A172 (cell line): ENCODE measurements around a stretch of chr1.

GRCh38 chr1:32333460-32333696 lies 2.7 kb downstream of the MARCKSL1 start:
- RAMPAGE, long total RNA, result no peak

DNA sequence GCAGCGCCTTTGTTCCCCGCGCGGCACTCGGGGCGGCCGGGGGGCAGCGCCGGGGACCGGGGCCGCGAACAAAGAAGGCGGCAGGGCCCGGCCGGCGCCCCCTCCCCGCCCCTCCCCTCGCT lies 512 bp downstream of the MARCKSL1 start:
- RAMPAGE, long total RNA, result no peak

DNA sequence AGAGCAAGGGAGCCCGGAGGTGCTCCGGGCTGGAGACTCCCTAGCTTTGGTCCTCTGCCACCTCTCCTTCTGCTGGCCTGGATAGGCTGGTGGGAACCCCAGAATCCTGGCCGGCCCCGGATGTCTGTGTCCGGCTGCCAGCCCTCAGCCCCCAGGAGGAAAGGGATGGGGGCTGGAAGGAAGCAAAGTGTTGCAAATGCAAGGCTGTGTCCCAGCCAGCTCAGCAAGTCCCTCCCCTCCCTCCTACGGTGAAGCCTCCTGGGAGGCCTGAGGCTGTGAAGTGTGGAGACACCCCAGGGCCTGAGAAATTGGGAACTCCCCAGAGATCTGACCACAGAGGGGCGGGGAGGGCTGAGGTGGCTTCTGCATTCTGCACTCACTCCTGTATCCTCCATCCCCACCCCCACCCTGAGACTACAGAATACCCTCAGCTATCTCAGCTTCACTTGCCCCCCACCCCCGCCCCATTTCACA lies 1.2 kb upstream of the MARCKSL1 start:
- RAMPAGE, long total RNA, result no peak

DNA sequence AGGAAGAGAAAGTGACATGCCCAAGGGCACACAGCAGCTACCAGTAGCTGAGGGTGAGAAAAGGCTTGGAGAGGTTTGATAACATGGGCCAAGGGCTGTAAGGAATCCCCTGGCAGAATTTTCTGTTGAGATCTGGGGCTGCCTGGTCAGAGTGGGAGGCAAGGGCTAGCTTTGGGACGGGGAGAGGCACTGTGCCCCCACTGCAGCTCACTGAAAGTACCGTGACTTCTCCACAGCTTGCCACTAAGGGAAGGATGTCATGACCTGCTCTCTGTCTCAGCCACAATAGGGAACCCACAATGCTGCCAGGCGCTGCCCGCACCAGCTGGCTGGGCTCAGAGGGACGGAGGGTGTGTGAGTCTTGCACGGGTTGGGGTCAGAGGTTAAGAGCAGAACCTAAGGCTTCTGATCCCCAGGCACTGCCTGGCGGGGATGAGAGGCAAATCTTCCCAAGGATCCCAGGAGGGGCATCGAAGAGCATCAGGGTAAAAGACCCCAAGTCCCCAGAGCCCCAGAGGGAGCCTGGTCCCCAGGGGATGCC lies 1.8 kb upstream of the MARCKSL1 start:
- RAMPAGE, long total RNA, result no peak

GRCh38 chr1:32355307-32355876 lies 6.9 kb downstream of the FAM229A start:
- RAMPAGE, long total RNA, result no peak

DNA sequence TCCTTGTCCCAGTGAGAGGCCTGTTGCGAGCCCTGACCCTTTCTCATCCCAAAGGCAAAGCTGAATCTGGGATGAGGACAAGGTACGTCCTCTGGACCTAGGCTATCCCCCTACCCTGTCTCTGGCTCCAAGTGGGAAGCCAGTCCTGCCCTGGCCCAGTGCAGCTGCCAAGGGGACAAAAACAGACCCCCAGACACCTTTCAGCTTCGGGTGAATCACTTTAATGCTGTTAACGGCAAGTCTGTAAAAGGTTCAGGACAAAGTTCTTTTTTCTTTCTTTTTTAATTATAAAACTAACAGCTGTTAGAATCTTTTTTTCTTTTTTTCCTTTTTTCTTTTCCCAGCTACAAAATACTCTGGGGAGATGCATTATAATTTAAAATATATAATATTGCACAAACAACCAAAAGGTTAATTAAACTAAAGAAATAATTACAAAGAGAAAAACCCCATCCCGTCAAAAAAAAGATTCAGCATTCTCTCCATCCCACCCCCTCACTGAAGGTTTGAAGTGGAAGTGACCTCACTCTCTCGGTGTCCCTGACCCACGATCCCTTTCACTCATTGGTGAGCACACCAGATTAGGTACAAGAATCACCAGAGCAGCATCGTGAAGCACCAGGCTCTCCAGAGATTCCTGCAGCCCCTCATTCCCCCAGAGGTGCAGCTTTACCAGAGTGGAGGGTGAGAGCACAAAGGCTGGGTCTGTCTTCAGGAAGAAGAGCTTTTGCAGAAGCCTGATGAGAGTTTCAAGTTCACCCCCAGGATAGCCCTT lies 2.8 kb downstream of the TSSK3 start:
- RAMPAGE, long total RNA, result no peak

DNA sequence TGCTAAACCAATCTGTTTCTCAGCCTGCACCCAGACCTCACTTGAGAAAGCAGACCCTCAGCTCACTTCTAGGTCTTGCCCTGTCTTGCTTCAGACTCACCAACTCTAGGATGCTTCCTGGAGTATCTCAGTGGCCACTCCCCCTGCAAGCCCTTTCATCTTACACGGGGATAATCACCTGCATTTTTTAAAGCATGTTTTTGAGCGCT lies 6.4 kb downstream of the BSDC1 start:
- RAMPAGE, long total RNA, result no peak

- RAMPAGE, long total RNA, result no peak
Observed at GRCh38 chr1:32757047-32757844, 15.6 kb downstream of the KIAA1522 start.

DNA sequence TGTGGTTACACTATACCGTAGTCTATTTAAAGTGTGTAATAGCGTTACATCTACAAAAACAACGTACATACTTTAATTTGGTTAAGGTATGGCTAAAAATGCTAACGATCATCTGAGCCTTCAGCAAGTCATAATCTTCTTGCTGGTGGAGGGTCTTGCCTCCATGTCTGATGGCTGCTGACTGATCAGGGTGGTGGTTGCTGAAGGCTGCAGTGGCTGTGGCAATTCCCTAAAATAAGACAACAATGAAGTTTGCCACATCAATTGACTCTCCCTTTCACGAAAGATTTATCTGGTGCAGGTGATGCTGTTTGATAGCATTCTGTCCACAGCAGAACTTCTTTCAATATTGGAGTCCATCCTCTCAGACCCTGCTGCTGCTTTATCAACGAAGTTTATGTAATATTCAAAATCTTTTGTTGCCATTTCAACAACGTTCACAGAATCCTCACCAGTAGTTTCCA lies 15.8 kb downstream of the YARS1 start:
- RAMPAGE, long total RNA, result no peak

DNA sequence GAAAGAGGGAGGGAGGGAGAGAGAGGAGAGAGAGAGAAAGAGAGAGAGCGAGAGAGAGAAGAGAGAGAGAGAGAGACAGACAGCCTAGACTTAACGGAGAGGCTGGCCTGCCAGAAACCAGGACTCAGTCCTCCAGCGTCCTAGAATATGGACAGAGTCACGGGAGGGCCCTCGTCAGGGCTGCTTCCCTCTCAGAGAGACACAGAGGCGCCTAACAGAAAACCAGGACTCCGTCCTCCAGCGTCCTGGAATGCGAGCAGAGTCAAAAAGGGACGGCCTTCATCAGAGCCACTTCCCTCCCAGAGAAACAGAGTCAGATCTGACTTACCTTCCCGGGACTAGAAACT lies 24.6 kb upstream of the TMEM54 start:
- RAMPAGE, long total RNA, result no peak

- RAMPAGE, long total RNA, result no peak
Observed at GRCh38 chr1:32929117-32929466, 27.9 kb upstream of the TMEM54 start.

DNA sequence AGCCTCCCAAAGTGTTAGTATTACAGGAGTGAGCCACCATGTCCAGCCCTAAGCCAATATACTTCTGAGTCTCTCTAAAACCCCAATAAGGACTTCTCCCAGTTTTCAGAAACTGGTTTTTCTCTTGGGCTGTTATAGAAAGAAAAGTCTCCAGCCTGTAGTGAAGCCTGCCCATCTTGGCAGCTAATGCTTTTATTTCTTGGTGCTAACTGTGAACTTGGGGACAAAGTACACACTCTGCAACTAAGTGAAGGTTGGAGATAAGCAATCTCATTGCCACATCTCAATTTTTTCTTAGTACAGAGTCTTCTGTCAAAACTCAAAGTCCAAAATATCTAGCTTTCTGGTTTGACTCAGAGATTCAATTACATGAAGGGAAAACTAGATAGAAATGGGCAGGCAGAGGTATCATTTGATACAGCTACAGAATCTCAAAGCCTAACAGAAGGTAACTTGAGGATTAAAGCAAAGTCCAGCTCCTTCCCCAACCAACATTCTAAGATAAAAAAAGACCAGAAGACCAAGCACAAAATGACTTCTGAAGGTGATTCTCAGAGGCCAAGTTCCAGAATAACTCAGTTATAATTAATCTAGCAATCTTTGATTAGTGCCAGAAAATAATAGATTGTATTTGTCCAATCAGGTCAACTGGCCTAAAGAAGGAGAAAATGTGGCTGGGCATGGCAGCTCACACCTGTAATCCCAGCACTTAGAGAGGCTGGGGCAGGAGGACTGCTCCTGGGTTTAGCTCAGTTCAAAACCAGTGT lies 13.9 kb downstream of the AK2 start:
- RAMPAGE, long total RNA, result no peak

DNA sequence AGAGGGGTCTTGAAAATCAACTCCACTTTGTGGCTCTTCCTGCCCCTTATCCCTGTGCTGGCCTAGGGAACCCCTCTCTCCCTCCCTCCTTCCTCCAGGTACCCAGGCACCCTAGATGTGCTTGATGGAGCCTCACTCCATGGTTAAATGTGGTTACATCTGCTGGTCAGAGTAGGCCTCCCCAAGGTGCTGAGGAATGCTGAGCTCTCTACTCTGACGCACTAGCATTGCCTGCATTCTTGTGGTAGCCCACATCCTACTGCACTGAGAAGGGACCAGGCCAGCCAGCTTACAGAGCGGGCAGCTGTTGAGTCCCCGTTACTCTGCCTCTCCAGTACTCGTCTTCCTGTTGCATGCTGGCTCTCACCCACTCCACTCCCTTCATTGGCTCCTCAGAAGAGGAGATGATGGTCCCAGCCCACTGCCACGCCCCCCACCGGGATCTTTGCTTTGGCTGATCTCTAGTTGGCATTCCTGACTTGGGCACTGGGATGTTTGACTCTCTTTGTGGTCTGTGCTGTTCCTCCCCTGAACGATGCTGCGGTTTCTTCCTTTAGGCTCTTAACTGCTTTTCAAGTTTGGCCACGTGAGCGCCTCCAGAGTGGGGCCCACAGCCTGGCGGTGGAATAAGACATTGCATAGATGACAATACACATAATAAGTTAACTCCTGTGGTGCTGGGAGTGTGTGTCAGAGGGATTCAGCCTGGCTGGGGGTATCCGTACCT lies 18.4 kb downstream of the AZIN2 start:
- RAMPAGE, long total RNA, result no peak

GRCh38 chr1:33298806-33299718 lies 21.8 kb downstream of the A3GALT2 start:
- RAMPAGE, long total RNA, result no peak

DNA sequence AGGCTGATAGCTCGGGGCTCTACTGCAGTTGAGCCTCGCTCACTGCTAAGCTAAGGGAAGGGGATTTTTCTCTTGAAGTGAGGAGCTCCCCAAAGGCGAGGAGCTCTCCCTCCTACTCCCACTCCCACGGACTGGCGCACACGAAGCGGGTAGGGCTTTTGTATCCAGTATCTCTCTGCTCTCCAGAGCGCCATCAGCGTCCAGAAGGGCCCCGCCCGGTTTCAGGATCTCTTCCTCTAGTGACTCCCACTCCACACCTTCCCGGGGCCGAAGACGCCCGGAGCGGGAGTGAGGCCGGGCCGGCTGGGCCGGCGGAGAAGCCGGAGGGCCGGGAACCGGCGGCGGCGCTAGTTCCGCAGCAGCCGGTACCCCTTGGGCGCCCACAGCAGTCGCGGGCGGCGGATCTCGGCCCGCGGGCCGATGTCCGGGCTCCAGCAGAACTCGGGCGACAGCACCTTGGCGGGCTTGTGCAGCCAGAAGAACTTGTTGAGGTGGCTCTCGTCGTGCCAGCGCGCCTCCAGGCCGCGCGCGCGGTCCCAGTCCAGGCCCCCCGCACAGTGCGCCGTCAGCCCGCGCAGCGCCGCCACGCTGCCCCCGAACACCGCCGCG lies 14.4 kb downstream of the A3GALT2 start:
- RAMPAGE, long total RNA, result no peak

DNA sequence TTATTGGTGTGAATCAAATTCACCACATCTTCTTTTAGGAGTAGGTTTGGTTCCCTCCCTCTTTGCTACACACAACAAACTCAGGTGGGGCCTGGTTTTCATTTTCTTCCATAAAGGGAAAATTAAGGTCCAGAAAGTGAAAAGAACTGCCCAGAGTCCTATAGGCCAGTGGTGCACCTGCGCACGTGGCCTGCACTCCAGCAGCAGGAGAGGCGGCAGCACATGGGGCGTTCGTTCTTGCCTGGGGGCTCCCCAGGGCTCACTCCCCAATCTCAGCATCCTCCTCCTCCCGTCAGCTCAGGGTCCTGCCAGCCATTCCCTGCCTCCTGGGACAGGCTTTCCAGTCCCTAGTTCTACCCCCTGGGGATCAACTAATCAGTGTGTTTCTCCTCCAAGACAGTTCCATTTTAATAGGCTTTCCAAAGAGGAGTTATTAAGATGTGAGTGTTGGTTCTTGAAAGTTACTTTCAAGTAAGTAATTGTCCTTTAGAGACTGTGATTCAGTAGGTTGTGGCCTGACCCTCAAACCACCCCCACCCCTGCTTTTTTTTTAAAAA lies 1.2 kb upstream of the A3GALT2 start:
- RAMPAGE, long total RNA, result no peak

DNA sequence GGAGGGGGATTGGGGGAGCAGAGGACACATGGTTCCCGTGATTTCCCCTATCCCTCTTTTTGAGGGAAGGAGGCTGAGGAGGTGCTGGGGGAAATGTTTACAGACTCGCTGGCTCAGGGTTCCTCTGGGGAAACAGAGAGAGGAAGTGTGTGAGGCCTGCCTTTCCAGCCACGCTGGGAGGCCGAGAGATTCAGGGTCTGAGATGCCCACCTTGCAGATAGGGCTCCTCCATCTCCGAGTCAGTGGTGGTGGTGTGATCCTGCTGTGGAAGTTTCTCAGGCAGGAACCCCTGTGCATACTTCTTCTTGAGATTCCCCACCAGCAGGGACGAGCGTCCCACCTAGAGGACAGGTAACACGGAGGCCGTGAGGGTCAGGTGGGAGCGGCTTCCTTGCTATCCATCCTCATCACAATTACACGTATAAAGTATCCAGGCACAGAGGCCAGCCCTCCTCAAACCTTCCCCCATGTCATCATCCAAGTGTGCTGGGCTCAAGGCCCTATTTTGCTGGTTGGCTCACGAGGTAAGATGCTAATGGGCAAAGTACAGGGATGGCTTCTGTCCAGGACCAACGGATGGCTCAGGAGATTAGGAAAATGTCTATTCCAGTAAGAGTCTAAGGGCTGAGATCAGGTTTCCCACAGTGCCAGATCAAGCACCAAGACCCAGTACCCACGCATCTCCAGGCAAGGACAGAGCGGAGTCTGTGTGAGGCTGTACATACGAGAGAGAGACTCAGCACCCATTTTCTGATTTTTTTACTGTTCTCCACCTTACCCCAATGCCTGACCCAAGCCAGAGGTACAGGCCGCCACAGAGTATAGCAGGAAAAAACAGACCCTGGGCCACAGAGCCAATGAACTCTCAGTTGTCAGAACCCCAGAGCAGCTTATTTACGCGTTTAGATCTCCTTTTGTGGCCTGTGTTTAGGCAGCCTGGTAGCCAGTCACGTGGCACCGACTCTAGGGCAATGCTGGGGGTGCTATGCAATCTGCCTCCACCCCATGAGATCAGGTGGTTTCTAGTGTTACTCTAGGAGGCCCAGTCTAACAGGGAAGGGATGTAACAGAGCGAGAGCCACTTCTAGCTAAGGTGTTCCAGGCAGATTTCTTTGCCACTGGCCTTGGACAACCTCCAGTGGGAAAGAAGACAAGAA lies 11.5 kb upstream of the A3GALT2 start:
- RAMPAGE, long total RNA, result no peak

- RAMPAGE, long total RNA, result no peak
Observed at GRCh38 chr1:33345127-33345969, 24.4 kb upstream of the A3GALT2 start.

GRCh38 chr1:33348571-33349069 lies 27.7 kb upstream of the A3GALT2 start:
- RAMPAGE, long total RNA, result no peak

DNA sequence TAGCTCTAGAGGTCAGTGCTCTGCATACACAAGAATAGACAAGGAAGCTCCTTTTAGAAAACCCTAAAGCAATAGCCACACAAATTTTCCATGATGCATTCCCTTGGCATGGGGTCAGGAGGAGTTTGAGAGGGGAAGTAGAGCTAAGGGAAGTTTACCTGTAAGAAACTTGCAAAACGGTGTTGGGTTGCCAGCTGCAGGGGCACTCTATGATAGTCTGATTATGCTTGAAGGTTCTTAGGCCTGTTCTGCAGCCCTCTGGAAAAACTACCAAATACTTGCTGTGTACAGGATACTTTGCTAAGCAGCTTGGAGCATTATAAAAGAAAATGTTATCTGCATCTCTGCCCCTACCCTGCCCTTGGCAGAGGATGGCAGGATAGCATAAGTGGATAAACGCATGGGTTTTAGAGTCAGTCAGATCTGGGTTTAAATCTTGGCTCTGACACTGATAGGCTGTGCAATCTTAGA lies 39.1 kb upstream of the A3GALT2 start:
- RAMPAGE, long total RNA, result no peak